Pericardium fibroblast (primary cell): ENCODE results near the gene RARRES1.

DNA sequence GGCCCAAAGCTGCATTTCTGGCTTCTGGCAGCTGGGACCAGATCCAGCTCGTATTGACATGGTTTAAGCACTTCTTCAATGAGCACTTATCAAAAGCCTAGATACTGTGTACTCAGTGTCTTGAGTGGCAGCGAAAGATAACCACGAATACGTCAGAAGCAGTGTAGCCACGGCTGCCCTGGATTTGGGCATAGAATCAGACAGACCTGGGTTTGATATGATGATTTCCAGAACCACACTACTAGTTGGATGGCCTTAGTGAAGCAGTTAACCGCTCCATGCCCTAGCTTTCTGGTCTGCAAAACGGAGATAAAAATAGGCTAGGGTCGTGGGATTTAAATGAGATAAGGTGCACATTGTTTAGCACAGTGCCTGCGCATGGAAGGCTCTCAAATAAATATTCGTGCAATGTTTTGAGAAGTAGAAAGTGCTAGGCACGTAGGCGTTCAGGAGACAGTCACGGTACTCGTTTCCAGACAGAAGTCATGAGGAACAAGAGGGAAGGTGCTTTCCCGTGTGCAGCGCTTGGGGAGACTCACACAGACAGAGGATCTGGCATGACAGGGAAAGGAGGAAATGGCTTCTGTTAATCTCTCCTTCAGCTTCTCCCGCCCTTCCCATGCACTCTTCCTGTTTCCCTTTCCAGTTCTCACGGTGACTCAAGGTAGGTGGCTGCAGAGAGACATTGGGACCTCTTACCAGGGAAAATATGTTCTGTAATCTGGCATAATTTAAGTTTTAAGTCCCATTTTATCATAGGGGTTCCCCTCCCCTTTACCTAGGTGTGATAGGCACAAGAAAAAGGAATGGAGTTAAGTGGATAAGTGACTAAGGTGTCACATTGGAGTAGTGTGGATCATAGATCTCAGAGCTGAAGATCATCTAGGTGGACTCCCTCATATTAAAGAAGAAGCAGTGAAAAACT, 70.2 kb downstream of the CCNL1 start:
- RAMPAGE, long total RNA: no peak

GRCh38 chr3:157188972-157190026, 29.4 kb upstream of the CCNL1 start:
- RAMPAGE, long total RNA: no peak

DNA sequence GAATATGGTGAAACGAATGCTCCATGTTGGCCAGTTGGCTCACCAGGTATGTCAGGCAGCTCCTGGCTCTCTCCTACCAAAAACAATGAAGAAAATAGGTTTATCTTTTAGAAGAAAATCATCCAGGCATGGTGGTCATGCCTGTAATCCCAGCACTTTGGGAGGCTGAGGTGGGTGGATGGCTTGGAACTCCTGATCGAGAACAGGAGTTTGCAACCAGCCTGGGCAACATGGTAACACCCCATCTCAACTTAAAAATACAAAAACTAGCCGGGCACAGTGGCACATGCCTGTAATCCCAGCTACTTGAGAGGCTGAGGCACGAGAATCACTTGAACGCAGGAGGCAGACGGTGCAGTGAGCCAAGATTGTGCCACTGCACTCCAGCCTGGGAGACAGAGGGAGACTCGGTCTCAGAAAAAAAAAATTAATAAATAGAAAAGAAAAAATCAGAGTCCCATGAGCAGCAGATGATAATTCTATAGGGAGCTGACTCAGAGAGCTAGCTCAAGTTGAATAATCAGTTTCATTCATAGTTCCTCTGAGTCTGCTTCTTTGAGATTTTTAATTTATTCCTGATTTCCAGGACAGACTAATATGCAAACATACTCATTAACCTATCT, 55.2 kb upstream of the PTX3 start:
- RAMPAGE, long total RNA: no peak

DNA sequence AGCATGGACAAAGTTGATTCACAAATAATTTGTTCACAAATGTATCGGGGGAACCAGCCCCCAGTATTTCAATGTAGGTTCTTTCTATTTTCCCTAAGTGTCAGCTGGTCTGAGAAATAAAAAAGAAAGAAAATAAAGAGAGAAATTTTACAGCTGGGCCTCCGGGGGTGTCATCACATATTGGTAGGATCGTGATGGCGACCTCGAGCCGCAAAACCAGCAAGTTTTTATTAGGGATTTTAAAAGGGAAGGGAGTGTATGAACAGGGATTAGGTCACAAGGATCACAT, 11.3 kb upstream of the GFM1 start:
- RAMPAGE, long total RNA: no peak

GRCh38 chr3:158731971-158732919, at the start of gene RARRES1:
TSS of gene RARRES1 (minus strand) at chr3:158732457.
- RAMPAGE, long total RNA: no peak

- RAMPAGE, long total RNA: no peak
These were observed 461.7 kb upstream of the C3orf80 start for GRCh38 chr3:159763521-159763965.

DNA sequence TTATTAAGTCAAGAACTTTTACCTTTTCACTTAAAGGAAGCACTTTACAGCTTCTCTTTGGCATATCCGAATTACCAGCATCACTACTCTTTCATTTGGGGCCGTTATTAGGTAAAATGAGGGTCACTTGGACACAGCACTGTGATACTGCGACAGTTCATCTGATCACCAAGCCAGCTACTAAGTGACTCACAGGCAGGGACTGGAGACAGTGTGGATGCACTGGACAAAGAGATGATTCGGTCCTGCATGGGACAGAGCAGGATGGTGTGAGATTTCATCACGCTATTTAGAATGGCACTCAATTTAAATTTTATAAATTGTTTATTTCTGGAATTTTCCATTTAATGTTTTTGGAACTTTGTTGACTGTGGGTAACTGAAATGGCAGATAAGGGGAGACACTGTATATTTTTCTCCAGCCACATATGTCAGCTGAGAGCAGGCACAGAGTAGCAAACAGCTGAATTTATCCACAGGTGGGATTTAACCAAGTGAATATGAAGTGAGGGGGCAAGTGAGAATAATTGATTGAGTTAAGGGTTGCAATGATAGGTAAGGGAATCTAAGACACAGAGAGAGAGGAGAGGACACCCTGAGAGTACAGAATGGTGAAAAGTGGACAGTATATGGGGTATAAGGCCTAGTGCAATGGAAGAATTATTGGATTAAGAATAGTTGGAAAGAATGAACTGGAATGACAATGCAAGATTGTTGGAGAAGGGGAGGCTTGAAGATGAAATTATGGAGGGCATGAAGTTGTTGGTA, 403.3 kb upstream of the C3orf80 start:
- RAMPAGE, long total RNA: no peak

GRCh38 chr3:159852654-159853791, 372.2 kb upstream of the C3orf80 start:
- RAMPAGE, long total RNA: no peak

DNA sequence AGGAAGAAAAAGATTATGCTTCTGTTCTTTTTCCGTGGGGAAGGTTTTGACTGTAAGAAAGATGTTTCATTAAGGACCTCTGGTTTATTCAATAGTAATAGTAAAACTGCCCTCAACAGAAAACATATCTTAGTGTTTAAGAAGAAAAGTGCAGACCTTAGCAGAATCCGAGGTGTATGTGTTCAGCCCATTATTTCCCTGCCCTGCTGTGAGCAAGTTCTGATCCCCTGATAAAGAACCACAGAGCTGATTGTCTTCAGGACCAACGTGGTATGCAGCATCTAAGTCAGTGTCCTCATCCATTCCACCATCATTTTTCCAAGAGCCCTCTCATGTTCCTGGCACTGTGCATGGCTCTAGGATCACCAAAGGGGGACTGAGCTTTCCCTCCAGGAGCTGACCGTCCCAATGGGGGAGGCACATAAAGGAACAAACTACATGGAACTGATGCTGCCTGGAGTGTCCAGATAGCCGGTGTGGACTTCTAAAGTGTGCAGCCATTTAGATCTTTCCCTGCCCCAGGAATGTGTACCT, 369.3 kb upstream of the C3orf80 start:
- RAMPAGE, long total RNA: no peak

GRCh38 chr3:160374396-160374839, 24.6 kb downstream of the IFT80 start:
- RAMPAGE, long total RNA: no peak

DNA sequence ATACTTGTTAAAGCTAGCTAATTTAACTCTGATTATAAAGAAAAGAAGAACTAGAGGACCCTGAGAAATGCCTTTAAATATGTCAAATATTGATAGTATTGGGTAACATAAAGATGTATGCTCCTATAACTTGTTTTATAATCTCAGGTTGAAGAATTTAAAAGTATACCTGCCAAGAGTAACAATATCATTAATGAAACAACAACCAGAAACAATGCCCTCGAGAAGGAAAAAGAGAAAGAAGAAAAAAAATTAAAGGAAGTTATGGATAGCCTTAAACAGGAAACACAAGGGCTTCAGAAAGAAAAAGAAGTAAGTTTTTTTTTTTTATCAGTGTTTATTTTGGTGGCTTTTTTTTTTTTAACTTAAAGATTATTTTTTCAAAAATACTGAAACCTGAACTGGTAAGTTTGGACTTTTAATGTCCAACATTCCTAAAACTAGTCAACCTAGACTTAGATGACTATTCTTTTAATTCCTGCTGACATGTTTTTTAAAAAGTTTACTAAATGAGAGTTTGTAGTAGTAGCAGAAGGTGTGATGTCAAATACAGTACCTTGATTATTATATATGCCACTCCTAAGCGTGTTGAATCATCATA, 16.8 kb downstream of the SMC4 start:
- RAMPAGE, long total RNA: no peak

DNA sequence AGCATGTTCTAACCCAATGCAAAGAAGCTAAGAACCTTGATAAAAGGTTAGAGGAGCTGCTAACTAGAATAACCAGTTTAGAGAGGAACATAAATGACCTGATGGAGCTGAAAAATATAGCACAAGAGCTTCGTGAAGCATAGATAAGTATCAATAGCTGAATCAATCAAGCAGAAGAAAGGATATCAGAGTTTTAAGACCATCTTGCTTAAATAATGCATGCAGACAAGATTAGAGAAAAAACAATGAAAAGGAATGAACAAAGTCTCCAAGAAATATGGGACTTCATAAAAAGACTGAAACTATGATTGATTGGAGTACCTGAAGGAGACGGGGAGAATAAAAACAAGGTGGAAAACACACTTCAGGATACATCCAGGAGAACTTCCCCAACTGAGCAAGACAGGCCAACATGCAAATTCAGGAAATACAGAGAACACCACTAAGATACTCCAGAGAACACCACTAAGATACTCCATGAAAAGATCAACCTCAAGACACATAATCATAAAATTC, 130.9 kb downstream of the PPM1L start:
- RAMPAGE, long total RNA: no peak

DNA sequence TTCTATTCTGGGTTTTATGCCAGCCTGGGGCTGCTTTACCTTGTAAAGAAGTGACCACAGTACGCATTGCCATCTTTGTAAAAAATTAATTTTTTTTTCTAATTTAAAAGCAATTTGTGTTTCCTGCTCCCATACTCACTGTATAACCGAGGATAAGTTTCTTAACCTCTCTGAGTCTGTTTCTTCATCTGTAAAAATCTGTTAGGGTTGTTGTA, 151.3 kb downstream of the B3GALNT1 start:
- RAMPAGE, long total RNA: no peak

- RAMPAGE, long total RNA: no peak
These were observed 3.6 kb downstream of the B3GALNT1 start for GRCh38 chr3:161101342-161102164.

GRCh38 chr3:161252957-161253645, 32.0 kb downstream of the NMD3 start:
- RAMPAGE, long total RNA: no peak

- RAMPAGE, long total RNA: no peak
These were observed 1579.5 kb downstream of the SI start for GRCh38 chr3:163498716-163499195.

DNA sequence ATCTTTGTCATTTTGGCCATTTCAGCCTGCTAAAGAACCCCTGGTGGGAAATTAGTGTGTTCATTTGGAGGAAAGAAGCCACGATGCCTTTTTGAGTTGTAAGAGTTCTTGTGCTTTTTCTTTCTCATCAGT, 627.6 kb downstream of the SI start:
- RAMPAGE, long total RNA: no peak

- RAMPAGE, long total RNA: no peak
These were observed 625.7 kb downstream of the SI start for GRCh38 chr3:164452609-164453004.

GRCh38 chr3:165917460-165918561, 80.6 kb upstream of the BCHE start:
- RAMPAGE, long total RNA: no peak

DNA sequence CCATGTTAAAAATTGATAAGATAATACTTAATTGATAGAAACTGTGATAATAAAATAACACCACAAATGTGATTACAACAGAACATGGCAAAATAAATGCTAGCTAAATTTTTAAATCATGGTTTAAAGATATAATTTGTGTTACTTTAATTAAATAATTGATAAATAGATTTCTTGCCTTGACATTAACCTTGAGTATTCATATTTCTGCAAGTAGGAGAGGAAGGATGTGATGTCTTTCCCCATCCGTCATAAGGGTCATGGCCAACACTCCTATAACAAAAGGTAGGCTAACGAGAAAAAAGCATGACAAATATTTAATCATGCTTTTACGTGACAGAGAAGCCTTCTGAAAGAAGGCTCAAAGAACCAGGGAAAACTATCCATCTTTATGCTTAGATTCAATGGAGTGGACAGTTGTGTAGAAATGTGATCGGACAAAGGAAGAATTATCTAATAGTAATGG, 135.2 kb downstream of the SERPINI1 start:
- RAMPAGE, long total RNA: no peak